ENCODE data around the genes TMEM179B, NXF1, PLAAT3 and NAA40.

DNA sequence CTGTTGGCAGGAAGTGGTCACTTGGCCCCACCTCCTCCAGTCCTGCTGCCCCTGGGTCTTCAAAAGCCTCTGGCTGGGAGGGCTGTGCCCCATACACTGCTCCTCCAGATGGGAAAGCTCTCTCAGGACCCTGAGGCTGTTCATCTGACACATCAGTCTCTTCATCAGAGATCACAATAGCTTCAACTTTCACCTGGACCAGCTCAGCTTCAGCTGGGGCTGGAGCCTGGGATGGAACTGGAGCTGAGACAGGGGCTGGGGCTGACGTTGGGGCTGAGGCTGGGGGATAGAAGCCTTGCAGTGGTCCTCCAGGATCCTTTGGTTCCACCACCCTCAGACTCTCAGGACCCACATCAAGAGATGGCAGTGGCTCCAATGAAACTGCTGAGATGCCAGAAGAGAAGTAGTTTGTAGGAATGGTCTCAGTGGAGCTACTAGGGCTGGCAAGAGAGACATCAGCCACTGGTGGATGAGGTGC is 1.4 kb downstream of the ZBTB3 start:
- PRO-cap: no peak

DNA sequence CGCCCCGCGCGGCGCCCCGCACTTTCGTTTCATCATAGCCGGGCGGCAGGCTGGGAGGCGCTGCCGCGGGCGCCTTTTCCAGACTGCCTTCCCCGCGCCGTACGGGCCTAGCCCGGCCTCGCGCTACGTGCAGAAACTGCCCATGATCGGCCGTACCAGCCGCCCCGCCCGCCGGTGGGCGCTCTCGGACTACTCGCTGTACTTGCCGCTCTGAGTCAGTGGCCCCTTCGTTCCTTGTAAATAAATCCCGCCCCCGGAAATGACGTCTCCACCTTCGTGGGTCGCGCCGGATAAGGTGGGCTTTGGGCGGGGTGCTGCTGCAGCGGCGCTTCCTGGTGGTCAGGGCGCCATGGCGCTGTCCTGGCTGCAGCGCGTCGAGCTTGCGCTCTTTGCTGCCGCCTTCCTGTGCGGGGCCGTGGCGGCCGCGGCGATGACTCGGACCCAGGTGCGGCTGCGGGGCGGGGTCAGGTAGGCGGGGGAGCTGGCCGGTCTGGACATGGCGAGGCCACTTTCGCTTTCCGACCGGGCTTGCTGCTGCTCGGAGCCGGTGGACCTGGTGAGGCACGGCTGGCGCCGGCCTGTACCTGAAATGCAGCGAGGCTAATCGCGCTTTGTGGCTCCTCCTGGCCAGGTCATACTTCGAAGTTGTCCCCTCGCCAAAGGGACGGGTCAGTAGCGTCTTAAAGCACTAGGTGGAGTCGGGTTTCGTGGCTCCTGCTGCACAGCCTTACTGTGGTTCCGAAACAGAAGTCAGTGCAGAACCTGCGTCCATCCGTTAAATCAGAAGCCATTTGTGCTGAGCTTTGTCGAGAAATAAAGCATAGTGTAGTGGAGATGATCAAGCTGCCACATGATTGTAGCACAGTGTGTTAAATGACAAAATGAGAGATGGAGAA is at the start of gene TMEM179B:
Gene TMEM179B (plus strand): TSS at position 320 of the 896 bp plus-strand sequence.
- PRO-cap: bidirectional peak, plus-strand start at position 322 of the sequence, minus-strand start at position 200 of the sequence

DNA sequence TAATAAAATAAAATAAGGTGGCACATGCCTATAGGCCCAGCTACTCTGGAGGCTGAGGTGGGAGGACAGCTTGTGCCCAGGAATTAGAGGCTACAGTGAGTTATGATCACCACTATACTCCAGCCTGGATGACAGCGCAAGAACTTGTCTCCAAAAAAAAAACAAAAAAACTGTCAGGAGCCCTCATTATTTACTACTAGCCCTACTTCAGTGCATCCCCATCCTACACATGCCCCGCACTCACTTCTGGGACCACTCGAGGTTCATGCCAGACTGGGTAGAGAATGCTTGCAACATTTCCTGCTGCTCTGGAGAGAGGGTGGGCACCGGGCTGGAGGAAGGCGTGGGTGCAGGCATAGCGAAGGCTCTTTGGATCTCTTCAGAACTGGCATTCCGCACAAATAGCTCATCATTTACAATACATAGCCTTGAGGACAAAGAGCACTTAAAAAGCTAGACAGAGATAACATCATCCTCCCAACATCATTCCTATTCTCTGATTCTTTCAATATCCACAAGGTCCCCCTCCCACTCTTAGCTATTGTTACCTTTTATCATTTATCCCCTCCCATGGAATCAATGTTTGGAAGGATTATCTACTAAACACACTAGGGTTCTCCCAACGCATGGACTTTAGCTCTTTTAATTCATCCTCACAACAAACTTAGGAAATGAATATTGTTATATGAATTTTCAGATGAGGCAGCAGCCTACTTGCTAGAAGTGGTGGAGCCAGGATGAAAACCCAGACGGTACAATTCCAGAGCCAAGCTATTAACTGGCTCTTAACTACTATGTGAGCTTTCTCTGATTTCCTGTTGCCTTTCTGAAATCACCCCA is 2.4 kb upstream of the TMEM223 start:
- PRO-cap: no peak

- PRO-cap: no peak
Measured at GRCh38 chr11:62800846-62801324, 4.4 kb downstream of the NXF1 start.

GRCh38 chr11:62805301-62806536 is at the start of gene NXF1:
Gene NXF1, minus strand, starts transcription at chr11:62805440.
- PRO-cap: bidirectional peak, plus-strand start at chr11:62805623, minus-strand start at chr11:62805440

- PRO-cap: bidirectional peak, plus-strand start at chr11:62831824, minus-strand start at chr11:62831665
Measured at GRCh38 chr11:62830639-62831938, 762 bp downstream of the STX5 start.

DNA sequence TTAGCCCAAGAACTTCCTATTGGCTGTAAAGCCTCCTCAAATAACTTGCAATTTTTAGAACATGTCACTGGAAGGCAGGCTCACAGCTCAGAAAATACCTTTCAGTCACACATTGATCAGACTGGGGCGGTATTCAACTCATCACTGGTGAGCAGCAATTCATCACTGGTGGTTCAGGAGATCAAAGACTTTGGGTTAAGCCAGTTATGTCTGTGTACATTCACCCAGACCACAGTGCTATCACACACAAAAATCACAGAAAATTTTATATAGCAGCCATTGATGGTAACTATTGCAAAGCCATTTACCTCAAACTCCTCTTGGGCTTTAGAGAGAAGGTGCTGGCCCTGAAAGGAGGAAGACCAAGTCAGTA is 13.8 kb upstream of the WDR74 start:
- PRO-cap: no peak

DNA sequence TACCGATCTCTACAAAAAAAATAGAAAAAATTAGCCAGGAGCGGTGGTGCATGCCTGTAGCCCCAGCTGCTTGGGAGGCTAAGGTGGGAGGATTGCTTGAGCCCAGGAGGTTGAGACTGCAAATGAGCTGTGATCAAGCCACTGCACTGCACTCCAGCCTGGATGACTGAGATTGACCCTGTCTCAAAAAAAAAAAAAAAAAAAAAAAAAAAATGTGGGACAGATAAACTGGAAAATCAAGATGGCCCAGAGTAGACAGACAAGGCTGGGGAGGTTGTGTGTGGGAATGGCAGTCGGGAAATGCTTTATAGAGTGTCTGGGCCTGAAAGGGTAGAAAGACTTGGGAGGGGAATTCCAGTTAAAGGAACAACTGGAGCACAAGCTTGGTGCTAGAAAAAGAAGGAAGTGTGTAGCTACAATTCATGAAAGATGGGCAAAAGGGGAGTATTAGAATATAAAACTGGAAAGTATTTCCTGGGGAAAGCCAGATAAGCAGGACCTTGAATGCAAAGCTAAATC is 18.2 kb upstream of the WDR74 start:
- PRO-cap: no peak

DNA sequence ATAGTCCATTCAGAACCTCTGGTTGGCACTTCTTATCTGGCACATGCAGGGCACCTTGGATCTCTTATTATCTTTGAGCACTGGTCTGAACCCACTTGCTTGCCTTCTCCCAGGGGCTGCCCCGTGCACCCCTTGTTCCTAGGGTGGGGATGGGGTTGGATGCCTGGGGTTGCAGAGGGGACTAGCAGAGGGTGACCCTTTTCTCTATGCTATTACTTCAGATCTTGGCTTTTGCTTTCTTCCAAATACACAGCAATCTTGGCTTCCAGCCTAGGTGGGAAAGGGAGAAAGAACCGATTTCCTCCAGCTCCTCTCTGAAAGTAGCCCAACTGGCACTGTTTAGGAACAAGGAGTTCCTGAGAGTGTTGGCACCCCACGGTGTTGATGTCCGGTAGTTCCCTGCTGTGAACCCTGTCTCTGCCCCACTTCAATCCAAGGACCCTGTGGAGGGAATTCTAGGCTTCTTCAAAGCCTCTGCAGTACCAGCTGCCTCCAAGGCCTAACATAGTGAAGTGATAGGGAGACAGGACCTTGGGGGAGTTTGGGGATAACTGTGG is 1.2 kb upstream of the SLC3A2 start:
- PRO-cap: no peak

- PRO-cap: no peak
Measured at GRCh38 chr11:62888898-62889290, 8.2 kb downstream of the SLC3A2 start.

DNA sequence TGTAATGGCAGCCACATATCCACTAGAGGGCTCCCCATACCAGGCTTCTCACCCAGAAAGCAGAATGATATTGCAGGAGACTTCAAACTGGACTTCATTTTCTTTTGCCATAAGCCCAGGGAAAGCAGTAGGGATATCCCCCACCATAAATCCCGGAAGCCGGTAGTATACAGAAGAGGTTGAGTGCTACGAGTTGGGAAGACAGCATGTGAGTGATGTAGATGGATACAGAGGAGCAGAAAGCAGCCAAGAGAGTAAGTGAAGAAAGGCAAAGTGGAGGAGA is 12.1 kb downstream of the PLAAT5 start:
- PRO-cap: no peak

GRCh38 chr11:63570698-63571175 is 7.6 kb upstream of the PLAAT2 start:
- PRO-cap: no peak

DNA sequence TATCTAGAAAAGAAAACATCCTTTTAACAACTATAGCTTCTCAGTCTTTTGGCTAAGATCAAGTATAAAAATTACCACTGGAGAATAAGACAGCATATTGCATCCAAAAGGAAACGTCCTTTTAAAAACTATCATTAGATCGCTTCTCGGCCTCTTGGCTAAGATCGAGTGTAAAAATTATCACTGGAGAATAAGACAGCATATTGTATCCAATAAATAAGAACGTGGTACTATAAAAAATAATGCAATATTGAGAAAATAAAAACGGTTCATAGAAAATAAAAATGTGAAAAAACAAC is 14.4 kb upstream of the PLAAT2 start:
- PRO-cap: no peak

GRCh38 chr11:63613975-63614725 is at the start of gene PLAAT3:
Gene PLAAT3, minus strand, starts transcription at chr11:63614433.
- PRO-cap: bidirectional peak, plus-strand start at chr11:63614614, minus-strand start at chr11:63614374

DNA sequence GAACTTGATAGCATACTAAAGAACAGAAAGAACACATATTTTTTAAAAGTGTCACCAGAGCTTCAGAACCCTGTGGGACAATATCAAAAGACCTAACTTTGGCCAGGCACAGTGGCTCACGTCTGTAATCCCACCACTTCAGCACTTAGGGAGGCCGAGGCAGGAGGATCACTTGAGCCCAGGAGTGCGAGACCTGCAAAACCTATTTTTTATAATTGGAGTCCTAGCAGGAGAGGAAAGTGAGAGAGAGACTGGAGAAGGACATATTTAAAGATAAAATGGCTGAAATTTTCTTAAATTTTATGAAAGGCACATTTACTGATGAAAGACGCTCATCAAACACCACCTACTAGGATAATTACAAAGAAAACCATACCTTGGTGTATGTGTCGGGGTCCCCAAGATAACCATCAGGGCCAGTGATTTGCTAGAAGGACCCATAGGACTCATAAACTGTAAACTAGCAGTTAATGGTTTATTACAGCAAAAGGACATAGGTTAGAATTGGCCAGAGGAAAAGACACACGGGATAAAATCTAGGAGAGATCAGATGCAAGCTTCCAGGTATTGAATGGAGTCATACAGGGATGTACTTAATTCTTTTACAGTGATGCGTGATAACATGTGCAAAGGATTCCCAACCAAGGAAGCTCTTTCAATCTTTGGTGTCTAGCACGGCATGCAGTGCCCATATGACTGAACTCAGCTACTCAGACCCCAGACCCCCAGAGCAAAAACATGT is 40.8 kb downstream of the ZFTA start:
- PRO-cap: no peak

- PRO-cap: no peak
Measured at GRCh38 chr11:63872875-63873188, 33.9 kb downstream of the MARK2 start.

DNA sequence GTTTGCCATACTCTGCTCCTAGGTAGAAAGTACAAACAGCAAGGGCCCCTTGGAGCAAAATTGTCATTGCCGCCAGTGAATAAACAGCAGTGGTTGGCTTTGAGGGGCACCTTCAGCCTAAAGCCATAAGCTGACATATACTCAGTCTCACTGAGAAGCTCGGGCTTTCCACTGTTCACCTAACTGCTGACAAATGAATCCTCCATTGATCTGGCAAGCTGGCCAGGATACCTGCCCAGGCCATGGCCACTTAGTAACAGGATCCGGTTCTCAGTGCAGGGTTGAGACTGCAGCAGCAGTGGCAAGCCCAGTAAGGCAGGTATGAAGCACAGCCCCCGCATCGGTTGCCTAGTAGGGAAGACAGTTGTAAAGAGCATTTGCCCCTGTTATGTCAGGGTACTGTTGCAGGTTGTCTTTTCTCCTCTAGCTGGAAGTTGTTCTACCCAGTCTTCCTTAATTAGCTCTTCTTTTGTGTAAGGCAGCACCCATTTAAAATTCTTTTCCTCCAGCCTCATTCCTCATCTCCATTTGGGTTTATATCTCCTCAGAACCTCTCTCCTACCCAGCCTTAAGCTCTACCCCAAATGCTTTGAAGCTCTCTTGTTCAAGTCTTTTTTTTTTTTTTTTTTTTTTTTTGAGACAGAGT is 39.0 kb downstream of the MARK2 start:
- PRO-cap: no peak

DNA sequence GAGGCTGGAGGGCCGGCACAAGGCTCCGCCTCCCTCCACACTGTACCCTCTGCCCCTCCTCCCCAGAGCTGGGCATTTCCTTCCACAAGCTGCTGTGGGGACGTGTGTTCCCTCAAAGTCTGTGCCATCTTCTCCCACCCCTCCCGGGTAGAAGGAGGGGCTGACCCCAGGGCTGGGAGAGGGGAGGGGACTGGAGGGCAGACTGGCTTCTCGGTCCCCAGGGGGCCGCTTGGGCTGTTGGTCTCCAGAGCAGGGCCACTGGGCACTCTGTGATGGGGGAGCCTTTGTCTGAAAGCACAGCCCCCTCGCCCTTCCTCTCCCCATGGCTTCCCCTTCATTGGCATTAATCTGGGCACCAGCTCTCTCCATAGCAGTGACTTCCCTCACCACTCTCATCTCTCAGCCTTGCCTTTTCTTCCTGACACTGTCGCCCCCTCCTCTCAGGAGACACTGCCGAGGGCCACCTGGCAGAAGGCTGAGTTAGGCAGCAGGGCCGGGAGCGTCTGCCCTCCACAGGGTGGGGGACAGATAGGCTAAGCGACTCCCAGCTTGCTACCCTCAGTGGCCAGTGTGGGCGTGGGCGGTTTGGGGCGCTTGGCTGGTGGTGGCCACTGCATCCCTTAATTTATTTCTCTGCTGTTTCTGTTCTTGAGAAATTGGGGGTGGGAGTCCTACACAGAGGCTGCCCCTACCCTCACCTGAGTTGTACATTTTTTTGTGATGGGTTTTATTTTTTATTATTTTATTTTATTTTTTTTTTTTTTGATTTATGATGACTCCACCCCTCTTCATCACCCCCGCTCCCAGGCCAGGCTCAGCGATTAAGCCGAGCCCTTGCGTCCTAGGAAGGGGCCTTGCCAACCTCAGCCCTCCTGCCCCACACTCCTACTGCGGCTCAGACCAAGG is 6.8 kb downstream of the RCOR2 start:
- PRO-cap: no peak

- PRO-cap: no peak
Measured at GRCh38 chr11:63938302-63939347, at the start of gene NAA40. Gene NAA40, plus strand, starts transcription at chr11:63939002.

DNA sequence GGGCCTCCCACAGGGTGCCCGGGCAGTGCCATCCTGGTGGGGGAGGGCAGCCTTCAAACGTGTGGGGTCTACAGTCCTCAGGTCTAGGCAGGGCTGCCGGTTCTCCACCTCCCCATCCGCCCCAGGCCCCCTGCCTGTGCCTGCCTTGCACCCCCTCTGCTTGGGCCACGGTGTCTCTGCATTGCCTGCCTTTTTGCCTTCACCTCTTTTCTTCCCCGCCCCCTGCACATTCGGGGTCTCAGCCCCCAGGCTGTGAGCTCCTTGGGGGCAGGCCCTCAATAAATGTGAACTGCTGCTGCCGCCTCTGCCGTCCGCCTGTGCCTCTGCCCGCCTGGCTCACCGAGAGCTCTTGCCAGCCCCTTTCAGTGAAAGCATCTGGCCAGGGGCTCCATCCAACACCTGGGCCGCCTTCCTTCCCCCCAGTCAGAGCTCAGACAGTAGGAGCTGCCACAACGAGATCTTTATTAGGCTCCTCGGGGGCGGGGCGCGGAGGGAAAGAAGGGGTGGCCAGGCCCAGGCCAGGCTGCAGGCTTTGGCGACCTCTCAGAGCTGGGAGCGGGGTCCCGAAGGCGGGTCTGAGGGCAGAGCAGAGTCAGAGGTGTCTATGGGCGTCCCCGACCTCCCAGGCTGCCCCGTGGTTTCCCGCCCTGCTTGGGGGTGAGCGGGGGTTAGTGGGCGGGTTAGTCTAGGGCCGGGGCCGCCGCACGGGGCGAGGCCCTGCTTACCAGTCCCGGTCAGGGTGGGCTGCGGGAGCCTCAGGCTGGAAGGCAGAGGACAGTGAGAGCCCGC is 12.1 kb downstream of the OTUB1 start:
- PRO-cap: no peak